Testis (tissue), 5 donors: ENCODE measurements around the gene XPNPEP1.

DNA sequence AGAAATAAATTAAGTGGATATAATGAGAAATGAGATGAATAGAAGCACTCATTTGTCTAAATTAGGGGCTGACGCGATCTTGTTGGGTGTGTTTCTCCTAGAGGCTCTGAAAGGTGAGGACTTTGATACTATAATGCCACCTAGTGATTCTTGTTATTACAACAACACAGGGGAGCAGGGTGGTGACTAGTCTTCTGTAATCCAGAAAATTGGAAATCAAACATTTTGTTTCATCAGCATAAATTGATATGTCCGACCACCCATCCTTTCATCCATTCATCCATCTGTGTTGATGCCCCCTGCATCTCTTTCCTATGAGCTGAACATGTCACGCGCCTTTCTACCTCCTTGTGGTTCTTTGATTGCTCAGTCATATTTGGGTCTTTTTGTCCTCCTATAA, 3.4 kb upstream of the CFAP58 start:
- PRO-cap, 3 experiments, result no peak in any of the 3 experiments
- RAMPAGE, long total RNA, 2 experiments, result no peak in any of the 2 experiments
- RRBS, result no CpG with 5 or more reads among the region's 5 CpGs

GRCh38 chr10:104447163-104447946, 93.7 kb downstream of the CFAP58 start:
- PRO-cap, 3 experiments, result no peak in any of the 3 experiments
- RAMPAGE, long total RNA, 2 experiments, result no peak in any of the 2 experiments
- RRBS, result no CpG with 5 or more reads among the region's 12 CpGs

GRCh38 chr10:106957762-106958245, 206.7 kb downstream of the SORCS1 start:
- PRO-cap, 3 experiments, result no peak in any of the 3 experiments
- RAMPAGE, long total RNA, 2 experiments, result no peak in any of the 2 experiments
- RRBS, result no CpG with 5 or more reads among the region's 11 CpGs

- PRO-cap, 3 experiments, result no peak in any of the 3 experiments
- RAMPAGE, long total RNA, 2 experiments, result no peak in any of the 2 experiments
- RRBS, result no CpG with 5 or more reads among the region's 1 CpG
Observed at GRCh38 chr10:109253069-109253466, 670.2 kb downstream of the XPNPEP1 start.

DNA sequence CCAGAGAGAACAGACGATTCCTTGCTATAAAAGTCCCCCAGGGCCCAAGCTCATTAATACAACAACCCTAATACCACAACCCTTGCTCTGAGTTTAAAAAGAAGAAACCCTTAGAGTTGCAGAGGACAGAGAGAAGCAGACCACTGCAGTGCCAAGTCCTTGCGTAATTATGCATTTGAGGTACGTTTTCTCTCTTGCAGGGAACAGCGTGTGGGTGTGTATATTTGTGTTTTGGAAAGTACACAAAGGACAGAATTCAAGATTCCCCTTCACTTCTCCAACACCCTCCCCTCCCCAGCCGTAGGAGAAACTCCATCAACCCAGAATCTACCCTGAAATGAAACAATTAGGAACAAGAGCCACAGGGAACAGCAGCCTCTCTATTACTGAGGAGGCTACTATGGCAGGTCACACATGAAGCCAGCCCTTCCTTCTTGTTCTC, 23.3 kb downstream of the XPNPEP1 start:
- PRO-cap, 3 experiments, result peak in 2 of 3 experiments; most common plus-strand start position 383 of the sequence (in 1); most common minus-strand start position 169 of the sequence (in 2)
- RAMPAGE, long total RNA, 2 experiments, result no peak in any of the 2 experiments
- RRBS, result no CpG with 5 or more reads among the region's 5 CpGs

- PRO-cap, 3 experiments, result no peak in any of the 3 experiments
- RAMPAGE, long total RNA, 2 experiments, result no peak in any of the 2 experiments
- RRBS, result no CpG with 5 or more reads among the region's 3 CpGs
Observed at GRCh38 chr10:109922071-109922699, 1.1 kb downstream of the XPNPEP1 start.

GRCh38 chr10:109922721-109923950, at the start of gene XPNPEP1:
Gene XPNPEP1 (minus strand): TSS chr10:109923511.
- PRO-cap, 3 experiments, result peak in 3 of 3 experiments; most common plus-strand start chr10:109923660 (in 2); most common minus-strand start chr10:109923490 (in 3)
- RAMPAGE, long total RNA, 2 experiments, result start-site peak on the plus strand in 2 of 2 experiments, at chr10:109923625-109923660 at its widest, 14 to 23 reads per replicate; start-site peak on the minus strand in 2 of 2 experiments, at chr10:109923431-109923537 at its widest, 493 to 536 reads per replicate
- RRBS, result 2% methylated on average over 35 of the region's 110 CpGs

- PRO-cap, 3 experiments, result peak in 3 of 3 experiments; most common plus-strand start chr10:109970121 (in 1); most common minus-strand start chr10:109969933 (in 3)
- RAMPAGE, long total RNA, 2 experiments, result no peak in any of the 2 experiments
- RRBS, result no CpG with 5 or more reads among the region's 7 CpGs
Observed at GRCh38 chr10:109969752-109970326, 37.9 kb upstream of the ADD3 start.

- PRO-cap, 3 experiments, result no peak in any of the 3 experiments
- RAMPAGE, long total RNA, 2 experiments, result no peak in any of the 2 experiments
- RRBS, result no CpG with 5 or more reads among the region's 7 CpGs
Observed at GRCh38 chr10:109977371-109978024, 30.3 kb upstream of the ADD3 start.

GRCh38 chr10:109996696-109997214, 11.0 kb upstream of the ADD3 start:
- PRO-cap, 3 experiments, result no peak in any of the 3 experiments
- RAMPAGE, long total RNA, 2 experiments, result no peak in any of the 2 experiments
- RRBS, result no CpG with 5 or more reads among the region's 3 CpGs

GRCh38 chr10:110003431-110004041, 4.2 kb upstream of the ADD3 start:
- PRO-cap, 3 experiments, result no peak in any of the 3 experiments
- RAMPAGE, long total RNA, 2 experiments, result no peak in any of the 2 experiments
- RRBS, result no CpG with 5 or more reads among the region's 6 CpGs

DNA sequence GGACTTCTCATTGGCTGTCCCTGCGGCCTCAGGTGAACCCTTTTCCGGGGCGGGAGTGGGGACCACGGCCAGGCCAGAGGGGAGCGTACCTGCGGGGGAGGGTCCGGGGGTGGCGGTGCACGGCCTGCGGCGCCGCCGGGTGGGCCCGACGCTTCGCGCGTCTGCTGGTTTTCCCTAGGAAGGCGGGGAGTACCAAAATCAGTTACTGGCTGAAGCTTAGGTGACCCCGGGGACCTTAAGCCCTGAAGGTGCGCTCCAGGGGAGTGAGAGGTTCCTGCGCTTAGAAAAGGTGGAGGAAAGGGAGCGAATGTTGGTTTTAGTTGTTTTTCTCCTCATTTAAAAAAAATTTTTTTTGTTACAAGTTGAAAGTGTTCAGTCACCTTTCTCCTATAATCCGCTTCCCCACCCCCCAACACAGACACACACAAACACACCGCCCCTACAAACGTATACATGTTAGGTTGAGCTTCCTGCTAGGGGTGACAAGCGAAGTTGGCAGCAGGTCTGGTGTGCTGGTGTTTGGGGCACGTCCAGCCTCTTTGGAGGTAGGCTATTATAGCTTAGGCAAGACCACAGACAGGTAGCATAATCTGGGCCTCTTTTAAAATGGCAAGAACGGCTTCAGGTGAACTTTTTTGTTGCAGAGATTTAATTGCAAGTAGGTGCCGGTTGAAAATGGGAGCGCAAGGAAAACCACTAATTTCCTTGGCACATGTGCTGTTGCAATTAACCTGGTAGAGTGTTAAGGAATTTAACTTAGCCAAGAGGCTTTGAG, 841 bp downstream of the ADD3 start:
- PRO-cap, 3 experiments, result peak in 3 of 3 experiments; most common plus-strand start position 67 of the sequence (in 3); most common minus-strand start position 166 of the sequence (in 1)
- RAMPAGE, long total RNA, 2 experiments, result no peak in any of the 2 experiments
- RRBS, result 2% methylated on average over 13 of the region's 31 CpGs

DNA sequence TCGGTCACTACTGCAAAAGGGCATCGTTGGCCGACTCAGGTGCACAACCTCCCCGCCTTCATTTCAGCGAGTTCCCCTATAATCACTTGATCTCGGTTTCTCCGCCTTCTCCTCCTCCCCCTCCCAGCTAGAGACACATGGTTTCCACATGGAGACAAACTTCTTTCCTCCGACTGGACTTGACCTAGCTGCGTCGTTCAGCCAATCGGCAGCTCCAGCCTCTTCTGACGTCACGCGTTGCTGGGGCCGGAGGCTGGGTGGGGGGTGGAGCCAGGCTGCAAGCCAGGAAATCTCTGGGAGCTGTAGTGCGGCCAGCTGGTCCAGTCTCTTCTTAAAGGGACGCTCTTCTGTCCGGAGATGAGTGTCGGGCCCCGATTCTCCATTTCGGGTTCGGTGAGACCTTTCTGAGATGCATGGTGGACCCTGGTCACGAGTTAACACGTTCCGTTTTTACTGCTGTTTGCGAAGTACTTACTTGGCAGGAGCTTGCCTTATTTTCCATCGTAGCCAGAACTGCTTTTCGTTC, 3.7 kb downstream of the MXI1 start:
- PRO-cap, 3 experiments, result peak in 3 of 3 experiments; most common plus-strand start position 285 of the sequence (in 3); most common minus-strand start position 129 of the sequence (in 2)
- RAMPAGE, long total RNA, 2 experiments, result no peak in any of the 2 experiments
- RRBS, result 2% methylated on average over 3 of the region's 28 CpGs

DNA sequence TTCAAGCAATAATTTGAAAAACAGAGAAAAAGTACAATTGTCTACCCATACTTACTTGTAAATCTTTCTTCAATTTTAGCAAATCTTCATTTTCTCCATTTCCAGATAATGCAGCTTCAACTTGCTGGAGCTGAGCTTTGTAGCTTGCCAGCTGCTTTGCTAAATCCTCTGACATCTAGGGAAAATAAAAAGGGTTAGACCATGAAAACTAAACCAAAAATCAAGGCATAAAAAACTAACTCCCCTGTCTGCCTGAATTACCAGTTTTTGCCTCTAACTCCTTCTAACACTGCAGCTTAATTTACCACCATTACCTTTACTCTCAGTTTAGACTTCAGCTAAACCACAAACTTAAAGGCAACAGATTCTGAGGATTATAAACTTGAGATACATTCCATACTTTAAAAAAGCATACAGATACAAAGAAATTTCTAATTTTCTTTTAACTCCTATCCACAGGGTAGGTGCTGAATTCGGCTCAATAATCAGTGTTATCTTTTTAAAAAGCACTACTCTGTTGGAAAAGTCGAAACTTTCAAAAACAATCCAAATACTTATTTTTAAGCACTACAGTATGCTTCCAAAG, 1.2 kb downstream of the SMNDC1 start:
- PRO-cap, 3 experiments, result no peak in any of the 3 experiments
- RAMPAGE, long total RNA, 2 experiments, result no peak in any of the 2 experiments
- RRBS, result no CpG with 5 or more reads among the region's 2 CpGs

- PRO-cap, 3 experiments, result no peak in any of the 3 experiments
- RAMPAGE, long total RNA, 2 experiments, result no peak in any of the 2 experiments
- RRBS, result no CpG with 5 or more reads among the region's 25 CpGs
Observed at GRCh38 chr10:110356354-110357231, 51.9 kb upstream of the SMNDC1 start.

GRCh38 chr10:110395668-110396455, 91.1 kb upstream of the SMNDC1 start:
- PRO-cap, 3 experiments, result peak in 1 of 3 experiments; most common minus-strand start chr10:110395791 (in 1)
- RAMPAGE, long total RNA, 2 experiments, result no peak in any of the 2 experiments
- RRBS, result no CpG with 5 or more reads among the region's 7 CpGs

DNA sequence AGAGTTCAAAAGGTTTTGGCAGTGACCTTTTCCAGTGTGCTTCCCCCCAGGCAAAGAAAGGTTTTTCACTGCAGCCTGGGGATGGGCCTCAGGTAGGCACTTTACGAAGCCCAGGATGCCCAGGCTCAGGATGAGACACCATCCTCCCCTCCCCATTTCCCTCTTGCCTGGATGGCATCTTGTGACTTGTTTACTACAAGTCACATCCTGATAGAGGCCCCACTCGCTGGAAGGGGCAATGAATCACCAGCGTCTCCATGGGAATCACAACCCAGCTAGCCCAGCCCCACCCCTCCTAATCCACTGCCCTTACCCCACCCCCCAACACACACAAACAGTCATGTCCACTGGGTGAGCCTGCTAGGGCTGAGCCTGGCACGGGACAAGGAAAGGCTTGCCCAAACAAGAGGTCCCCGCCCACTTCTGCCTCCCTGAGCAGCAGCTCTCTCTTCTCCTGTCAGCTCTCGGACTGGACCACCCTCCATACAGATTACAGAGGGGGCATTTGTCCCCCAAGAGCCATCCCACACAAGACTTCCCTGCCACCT, 93.9 kb upstream of the SMNDC1 start:
- PRO-cap, 3 experiments, result no peak in any of the 3 experiments
- RAMPAGE, long total RNA, 2 experiments, result no peak in any of the 2 experiments
- RRBS, result no CpG with 5 or more reads among the region's 6 CpGs

GRCh38 chr10:110399255-110400004, 94.7 kb upstream of the SMNDC1 start:
- PRO-cap, 3 experiments, result no peak in any of the 3 experiments
- RAMPAGE, long total RNA, 2 experiments, result no peak in any of the 2 experiments
- RRBS, result no CpG with 5 or more reads among the region's 9 CpGs

DNA sequence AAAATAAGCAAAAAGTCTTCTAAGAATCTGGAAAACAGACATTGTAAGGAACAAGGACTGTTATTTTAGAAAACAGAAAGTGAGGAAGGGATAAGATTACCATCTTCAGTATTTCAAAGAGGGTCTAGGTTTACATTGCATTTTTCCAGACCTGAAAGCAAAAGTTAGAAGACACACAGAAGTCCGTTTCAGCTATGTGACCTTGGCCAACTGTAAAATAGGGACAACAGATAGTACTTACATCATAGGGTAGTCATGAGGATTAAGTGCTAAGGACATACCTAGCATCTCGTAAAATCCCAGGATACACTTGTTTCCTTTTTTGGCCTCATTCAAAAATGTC, 6.5 kb upstream of the DUSP5 start:
- PRO-cap, 3 experiments, result no peak in any of the 3 experiments
- RAMPAGE, long total RNA, 2 experiments, result no peak in any of the 2 experiments
- RRBS, result no CpG with 5 or more reads among the region's 2 CpGs

DNA sequence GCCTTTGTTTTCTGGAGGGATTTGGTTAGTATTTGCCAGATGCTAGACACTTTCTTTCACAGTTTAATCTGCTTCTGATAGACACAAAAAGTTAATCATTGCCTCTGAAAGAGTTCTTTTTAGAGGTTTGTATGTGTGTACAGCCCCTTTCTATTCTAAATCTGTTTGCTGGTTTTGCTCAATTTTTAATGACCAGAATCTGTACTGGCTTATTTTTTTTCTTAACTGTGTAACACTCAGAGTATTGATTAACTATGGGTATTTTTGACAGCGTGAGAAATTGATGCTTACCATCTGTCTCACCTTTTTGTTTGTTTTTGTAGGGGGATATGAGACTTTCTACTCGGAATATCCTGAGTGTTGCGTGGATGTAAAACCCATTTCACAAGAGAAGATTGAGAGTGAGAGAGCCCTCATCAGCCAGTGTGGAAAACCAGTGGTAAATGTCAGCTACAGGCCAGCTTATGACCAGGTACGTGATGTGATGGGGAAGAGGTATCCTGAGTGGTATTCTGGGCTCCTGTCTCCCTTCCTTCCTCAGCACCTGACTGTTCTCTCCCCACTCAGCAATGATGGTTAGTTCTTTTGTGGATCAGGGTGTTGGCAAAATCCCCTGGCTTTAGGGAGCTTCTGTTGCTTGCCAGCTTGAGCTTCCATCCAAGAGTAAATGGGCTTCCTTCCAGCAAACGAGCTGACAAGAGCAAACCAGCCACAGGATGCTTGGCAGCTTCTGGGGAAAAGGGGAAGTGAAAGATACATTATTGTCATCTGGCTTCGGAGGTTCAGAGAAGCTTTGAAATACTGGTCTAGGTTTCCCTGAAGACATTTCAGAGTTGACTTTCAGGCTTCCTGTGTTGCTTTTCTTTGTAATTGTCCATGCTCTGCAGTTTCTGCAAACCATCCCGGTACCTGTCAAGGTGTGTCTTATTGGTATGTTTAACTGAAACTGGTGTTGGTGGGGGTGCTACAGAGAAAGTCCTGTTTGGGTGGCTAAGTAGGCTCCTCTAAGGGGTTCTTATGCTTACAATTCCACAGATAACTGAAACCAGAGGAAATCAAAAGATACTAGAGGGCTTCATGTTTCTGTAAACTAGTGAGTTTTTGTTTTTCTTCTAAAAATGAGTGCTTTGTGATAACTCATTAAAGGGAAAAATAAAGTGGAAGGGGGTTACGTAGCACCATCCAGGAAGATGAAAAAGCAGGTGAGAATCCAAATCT, 5.1 kb downstream of the DUSP5 start:
- PRO-cap, 3 experiments, result peak in 1 of 3 experiments; most common minus-strand start position 669 of the sequence (in 1)
- RAMPAGE, long total RNA, 2 experiments, result no peak in any of the 2 experiments
- RRBS, result no CpG with 5 or more reads among the region's 8 CpGs